AG08470 (cell line): Measurements from ENCODE around the gene UBAP2.

- RRBS = no CpG with 5 or more reads among the region's 2 CpGs
Measured at GRCh38 chr9:33158436-33158927, 8.7 kb downstream of the B4GALT1 start.

DNA sequence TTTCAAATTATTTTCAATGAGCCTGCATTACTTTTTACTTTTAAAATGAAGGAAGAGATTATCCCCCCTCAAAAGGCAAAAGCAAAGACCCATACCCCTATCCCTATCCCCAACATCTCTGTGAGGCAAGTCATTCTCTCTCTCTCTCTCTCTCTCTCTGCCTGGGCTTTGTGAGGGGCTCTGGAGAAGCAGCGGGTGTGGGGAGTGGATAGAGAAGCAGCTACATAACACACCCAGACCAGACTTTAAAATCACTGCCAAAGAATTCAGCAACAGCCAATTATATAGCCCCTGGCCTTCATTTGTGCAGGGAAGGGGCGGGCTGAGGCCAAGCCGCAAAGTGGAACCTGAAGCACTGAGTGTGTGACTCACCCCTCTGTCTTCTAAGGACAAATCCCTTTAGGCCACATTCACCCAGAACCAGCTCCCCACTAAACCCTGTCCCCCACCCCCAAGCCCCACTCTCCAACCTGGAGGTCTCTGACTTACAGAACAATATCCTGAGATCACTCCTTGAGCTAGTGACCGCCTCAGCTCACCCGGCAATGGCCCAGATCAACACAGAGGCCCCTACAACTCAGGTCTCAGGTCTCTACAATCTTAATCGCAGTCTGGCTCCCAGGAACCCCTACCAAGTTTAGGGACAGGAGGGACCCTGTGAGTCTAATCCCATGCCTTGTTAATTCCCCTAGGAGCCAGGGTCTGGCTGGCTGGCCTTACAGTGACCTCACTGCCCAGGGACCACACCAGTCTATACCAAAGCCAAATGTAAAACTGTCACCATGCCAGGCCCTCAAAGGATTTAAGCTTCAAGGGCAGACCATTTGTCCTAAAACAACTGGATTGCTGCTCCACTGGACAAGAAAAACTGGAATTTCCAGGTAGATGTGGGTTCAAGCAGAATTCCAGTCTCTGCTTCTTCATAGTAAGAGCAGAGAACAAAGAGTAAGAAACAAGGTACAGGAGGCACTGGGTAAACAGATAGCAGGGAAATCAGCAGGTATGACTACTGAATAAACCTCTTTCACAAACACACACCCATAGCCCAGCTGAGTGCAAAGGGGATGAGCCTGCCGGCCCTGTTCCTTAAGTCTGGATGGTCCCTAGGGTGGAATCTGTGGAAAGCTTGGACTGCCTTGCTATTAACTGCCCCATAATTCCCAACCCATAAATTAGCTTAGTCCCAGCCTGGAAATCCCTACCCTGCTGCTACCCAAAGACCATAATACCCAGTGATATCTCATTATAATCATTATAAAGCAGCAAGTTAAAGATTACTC, 5.8 kb downstream of the B4GALT1 start:
- RRBS = no CpG with 5 or more reads among the region's 7 CpGs

DNA sequence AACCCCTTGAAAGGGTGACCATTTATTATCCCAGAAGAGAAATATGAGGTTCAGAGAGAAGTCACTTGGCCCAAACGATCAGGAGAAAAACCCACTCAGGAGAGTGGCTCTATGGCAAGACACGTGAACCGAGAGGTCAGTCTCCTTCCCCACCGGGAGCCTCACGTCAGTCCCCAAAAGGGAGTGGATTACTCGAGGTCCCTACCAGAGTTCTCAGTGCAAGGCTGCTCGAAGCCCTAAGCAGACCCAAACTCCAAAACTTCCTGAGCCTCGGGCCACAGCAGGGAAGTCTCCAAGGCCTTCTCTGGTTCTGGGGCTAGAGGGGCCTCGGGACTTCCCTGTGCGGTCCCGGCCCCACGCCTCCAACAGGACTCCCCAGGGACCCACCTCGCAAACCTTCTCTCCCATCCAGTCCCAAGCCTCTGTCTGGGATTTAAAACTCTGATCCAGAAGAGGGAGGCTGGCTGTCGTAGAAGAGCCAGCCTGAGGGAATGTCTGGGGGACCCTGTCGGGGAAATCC, 882 bp downstream of the B4GALT1 start:
- RRBS = no CpG with 5 or more reads among the region's 15 CpGs

DNA sequence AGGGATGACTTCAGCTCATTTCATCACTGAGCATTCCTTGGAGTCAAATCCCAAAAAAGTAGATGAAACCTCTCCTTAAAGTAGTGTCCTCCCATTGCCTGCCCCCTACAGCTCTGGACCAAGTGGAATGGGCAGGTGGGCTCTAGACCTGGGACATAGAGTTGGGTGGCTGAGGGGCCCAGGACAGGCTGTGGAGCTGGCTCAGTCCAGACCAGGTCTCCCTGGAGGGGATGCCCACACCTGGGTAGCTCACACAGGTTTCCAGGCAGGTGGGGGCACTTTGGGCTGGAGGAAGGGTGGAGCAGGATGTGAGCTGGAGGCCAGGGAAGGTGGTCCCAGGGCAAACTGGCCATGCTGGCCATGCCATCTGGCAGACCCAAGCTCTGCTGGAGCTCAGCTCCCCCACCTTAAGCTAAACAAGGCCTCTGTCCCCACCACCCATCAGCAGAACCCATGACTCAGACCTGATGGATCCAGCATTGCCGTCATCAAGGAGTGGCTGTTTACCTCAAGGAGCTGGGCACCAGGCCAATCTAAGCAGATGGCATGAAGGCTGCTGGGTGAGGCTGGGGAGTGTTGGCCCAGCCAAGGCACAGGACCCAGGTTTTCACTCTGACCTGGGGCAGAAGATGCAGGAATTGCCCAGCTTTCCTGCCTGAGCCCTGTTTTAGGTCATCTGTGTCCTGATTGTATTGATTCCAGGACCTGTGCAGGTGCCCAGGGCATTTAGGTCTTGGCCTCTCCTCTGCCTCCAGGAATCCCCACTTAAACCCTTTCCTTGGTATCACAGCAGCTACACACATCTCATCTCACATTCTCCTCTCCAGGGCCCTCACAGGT, 6.1 kb upstream of the SPINK4 start:
- RRBS = no CpG with 5 or more reads among the region's 1 CpG

DNA sequence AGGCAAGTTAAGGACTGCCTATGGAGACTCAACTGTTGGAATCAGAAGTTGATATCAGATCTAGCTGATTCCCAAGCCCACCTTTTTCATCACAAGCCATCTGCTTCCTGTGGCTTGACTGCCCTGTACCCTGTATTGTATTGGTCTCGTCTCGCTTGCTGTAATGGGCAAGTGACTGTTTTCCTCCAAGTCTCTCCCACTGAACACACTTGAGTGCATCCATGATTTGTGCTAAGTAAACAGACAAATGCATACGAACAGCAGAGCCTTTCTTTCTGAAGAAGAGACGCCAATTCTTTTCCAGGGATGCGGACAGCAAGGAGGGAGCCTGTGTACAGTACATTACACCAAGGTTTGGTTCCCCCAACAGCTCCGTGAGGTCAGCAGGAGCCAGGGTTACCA, 1.4 kb downstream of the BAG1 start:
- RRBS = no CpG with 5 or more reads among the region's 6 CpGs

- RRBS = no CpG with 5 or more reads among the region's 27 CpGs
Measured at GRCh38 chr9:33290773-33291428, 585 bp downstream of the NFX1 start.

GRCh38 chr9:33329882-33330406, 39.6 kb downstream of the NFX1 start:
- RRBS = no CpG with 5 or more reads among the region's 5 CpGs

- RRBS = no CpG with 5 or more reads among the region's 17 CpGs
Measured at GRCh38 chr9:33374664-33375708, 27.4 kb downstream of the AQP7 start.

DNA sequence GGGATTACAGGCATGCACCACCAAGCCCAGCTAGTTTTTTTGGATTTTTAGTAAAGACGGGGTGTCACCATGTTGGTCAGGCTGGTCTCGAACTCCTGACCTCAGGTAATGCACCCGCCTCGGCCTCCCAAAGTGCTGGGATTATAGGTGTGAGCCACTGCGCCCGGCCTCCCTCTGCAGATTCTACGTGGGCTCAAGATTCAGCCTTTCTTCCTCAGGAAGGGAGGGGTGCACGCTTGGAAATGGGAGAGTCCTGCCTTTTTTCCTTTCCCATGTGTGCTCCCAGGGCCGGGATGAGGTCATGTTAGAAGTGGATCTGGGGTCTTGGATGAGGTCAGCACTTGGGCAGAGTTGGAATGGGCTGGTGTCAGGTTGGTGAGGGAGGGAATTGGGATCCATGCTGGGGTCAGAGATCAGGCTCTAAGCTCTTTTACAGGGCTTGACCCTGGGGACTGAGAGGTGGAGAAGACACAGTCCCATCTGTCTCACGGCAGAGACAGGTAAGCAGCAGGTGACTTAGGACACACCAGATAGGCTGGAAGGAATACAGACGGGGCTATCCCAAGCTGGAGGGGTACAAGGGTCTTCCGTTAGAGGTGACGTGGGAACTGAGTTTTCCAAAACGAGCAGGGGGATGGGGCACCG, 1.6 kb upstream of the AQP7 start:
- RRBS = no CpG with 5 or more reads among the region's 15 CpGs

- RRBS = no CpG with 5 or more reads among the region's 11 CpGs
Measured at GRCh38 chr9:33445091-33446058, 2.0 kb downstream of the AQP3 start.

GRCh38 chr9:33523367-33523883, 626 bp upstream of the ANKRD18B start:
- RRBS = no CpG with 5 or more reads among the region's 26 CpGs

- RRBS = no CpG with 5 or more reads among the region's 1 CpG
Measured at GRCh38 chr9:33770458-33770920, 24.9 kb upstream of the PRSS3 start.

GRCh38 chr9:33816182-33816819, 659 bp upstream of the UBE2R2 start:
- RRBS = no CpG with 5 or more reads among the region's 18 CpGs

DNA sequence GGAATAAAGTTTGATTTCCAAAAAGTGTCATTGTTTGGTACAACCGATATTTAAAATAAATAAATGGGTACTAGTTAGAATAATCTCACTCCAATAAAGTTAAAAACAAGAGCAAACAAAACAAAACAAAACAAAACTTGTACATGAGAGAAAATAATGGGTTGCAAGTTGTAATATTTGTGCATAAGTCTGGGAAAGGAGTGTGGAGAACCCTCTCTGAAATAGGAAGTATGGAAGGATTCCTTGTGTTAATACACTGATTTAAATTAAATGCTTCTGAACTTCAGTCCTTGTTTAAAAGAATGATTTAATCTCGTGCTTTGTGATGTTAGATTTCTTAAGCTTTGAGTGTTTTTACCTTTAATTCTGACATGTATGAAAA, 3.0 kb downstream of the UBE2R2 start:
- RRBS = no CpG with 5 or more reads among the region's 2 CpGs

GRCh38 chr9:33911734-33912306, 94.9 kb downstream of the UBE2R2 start:
- RRBS = no CpG with 5 or more reads among the region's 2 CpGs

- RRBS = no CpG with 5 or more reads among the region's 5 CpGs
Measured at GRCh38 chr9:33952899-33953613, 95.6 kb downstream of the UBAP2 start.

DNA sequence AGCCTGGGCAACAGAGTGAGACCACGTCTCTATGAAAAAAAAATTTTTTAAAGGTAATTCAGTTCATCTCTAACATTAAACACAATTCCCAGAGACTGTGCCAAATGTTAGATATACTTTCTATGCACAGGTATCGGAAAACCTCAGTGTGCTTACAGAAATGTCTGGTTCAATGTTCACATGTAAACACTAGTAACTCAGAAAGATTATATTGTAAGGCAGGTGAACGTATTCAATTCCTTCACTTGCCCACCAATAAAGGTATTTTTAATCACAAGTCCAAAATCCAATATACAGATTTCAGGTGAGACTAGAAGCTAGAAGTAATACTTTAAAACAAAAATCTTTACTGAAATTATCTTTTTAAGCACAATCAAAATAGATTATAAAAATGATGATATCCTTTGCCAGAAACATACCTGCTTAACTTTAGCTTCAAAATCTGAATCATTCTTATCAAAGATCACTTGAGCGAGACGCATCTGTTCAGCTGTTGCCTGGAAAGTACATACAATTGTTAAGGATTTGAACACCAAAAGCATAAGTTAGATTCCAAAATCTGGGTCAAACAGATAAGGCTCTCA, 50.2 kb downstream of the UBAP2 start:
- RRBS = no CpG with 5 or more reads among the region's 5 CpGs

GRCh38 chr9:34048797-34049704, at the start of gene UBAP2:
UBAP2 (minus strand) TSS chr9:34048887.
- RRBS = no CpG with 5 or more reads among the region's 69 CpGs

- RRBS = no CpG with 5 or more reads among the region's 14 CpGs
Measured at GRCh38 chr9:34363415-34364234, 13.1 kb downstream of the MYORG start.